Subcutaneous adipose tissue (tissue), 3 donors: ENCODE measurements around a stretch of chr17.

DNA sequence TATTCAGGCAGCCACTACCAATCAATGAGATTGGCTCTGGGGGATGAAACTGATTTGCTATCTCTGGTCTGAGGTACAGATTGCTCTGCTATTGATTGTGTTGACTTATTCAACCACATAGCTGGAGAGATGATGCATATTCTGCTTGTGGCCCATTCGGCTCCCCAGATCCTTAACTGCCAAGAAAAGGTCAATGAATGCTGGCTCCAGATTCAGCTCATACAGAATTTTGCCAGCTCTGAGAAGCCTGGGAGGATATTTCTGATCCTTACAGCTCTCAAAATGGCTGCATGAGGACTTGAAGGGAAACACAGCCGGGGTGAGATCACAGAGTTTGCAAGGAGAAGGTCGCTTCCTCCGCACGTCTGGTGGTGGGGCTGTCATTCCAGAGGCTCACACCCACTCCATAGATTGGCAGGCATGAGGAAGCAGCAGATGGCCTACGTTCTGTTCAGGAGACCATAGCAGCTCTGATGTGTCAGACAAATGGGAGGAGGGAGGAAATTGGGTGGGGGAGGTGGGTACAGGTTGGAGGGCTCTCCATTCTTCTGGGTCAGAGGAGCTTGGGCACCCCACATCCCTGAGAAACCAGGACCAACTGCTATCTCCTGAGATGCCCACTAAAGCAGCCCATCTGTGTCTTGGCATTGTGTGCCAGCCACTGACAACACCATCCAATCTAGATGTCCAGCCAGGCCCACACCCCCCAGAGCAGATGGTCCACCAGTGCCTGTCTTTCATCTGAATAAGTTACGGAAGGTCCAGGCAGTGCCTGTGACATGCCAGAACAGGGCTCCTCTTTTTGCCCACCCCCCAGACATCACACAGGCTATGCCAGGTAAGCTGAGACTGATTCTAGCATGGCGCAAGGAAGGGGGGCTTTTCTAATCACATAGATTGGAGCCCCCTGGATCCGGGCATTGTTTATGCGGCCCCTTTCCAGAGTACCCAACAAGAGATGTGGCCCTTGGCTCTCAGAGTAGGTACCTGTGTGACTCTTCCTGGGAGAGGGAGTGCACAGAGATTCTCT lies 22.1 kb downstream of the SEZ6 start:
- PRO-cap = no peak
- RAMPAGE, long total RNA, 3 experiments = no peak in any of the 3 experiments

GRCh38 chr17:29045823-29046145 lies 2.8 kb downstream of the PIPOX start:
- PRO-cap = no peak
- RAMPAGE, long total RNA, 3 experiments = no peak in any of the 3 experiments

DNA sequence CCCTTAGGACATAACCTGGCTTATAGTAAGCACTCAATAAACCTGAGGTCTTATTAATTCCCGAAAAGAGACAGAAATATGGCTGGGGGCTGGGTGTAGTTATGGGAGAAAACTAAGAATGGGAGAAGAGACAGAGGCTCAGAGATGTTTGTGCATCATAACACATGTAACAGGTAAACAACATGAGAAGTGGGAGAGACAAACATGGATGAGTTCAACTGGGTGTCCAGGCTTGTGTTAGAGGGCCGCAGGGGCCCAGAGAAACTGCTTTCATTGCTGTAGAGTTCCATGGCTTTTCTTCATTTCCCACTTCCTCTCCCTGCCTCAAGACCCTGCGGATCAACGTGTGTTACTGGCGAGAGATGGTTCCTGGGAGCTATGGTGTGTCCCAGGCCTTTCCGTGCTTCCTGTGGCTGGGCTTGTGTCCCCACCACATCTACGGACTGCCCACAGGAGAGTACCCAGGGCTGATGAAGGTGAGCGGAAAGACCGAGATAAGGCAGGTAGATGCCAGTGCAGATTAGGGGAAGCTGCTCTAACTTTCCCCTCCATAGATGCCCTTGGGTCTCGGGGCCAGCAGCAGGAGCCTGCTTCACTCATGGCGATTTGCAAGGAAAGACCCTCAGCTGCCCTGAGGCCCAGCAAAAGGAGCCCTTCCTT lies 11.4 kb downstream of the PIPOX start:
- PRO-cap = no peak
- RAMPAGE, long total RNA, 3 experiments = no peak in any of the 3 experiments

DNA sequence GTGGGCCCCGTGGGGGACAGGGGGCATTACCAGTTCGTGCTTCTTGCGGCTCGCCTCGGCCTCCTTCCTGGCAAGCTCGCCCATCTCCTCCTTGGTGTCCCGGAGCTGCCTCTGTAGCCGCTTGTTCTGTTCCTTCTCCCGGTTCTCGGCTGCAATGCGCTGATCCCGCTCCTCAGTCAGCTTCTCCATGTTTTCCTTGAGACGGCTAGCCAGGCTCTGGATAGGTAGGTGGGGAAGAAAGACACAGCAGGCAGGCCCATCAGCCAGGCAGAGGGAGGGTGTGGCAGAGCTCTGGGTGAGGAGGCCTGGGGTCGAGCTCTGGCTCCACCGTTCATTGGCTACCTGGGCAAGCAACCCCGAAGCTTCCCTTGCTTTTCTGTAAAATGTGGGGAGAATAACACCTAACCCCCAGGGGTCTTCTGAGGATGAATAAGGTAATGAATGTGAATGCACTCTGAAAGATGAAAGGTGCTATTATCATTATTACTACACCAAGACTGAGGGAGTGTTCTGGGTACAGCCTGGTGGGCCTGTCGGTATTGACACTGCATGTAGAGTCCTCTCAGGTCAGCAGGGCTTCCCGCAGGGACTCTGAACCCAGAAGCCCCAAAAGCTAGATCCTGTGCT lies 44.1 kb downstream of the PIPOX start:
- PRO-cap = no peak
- RAMPAGE, long total RNA, 3 experiments = no peak in any of the 3 experiments

GRCh38 chr17:29093128-29093641 lies 50.2 kb downstream of the PIPOX start:
- PRO-cap = no peak
- RAMPAGE, long total RNA, 3 experiments = no peak in any of the 3 experiments

GRCh38 chr17:29106967-29107463 lies 64.1 kb downstream of the PIPOX start:
- PRO-cap = no peak
- RAMPAGE, long total RNA, 3 experiments = no peak in any of the 3 experiments

GRCh38 chr17:29124824-29125332 lies 55.3 kb downstream of the MYO18A start:
- PRO-cap = no peak
- RAMPAGE, long total RNA, 3 experiments = no peak in any of the 3 experiments

GRCh38 chr17:29240801-29241678 lies 5.6 kb upstream of the CRYBA1 start:
- PRO-cap = no peak
- RAMPAGE, long total RNA, 3 experiments = no peak in any of the 3 experiments

DNA sequence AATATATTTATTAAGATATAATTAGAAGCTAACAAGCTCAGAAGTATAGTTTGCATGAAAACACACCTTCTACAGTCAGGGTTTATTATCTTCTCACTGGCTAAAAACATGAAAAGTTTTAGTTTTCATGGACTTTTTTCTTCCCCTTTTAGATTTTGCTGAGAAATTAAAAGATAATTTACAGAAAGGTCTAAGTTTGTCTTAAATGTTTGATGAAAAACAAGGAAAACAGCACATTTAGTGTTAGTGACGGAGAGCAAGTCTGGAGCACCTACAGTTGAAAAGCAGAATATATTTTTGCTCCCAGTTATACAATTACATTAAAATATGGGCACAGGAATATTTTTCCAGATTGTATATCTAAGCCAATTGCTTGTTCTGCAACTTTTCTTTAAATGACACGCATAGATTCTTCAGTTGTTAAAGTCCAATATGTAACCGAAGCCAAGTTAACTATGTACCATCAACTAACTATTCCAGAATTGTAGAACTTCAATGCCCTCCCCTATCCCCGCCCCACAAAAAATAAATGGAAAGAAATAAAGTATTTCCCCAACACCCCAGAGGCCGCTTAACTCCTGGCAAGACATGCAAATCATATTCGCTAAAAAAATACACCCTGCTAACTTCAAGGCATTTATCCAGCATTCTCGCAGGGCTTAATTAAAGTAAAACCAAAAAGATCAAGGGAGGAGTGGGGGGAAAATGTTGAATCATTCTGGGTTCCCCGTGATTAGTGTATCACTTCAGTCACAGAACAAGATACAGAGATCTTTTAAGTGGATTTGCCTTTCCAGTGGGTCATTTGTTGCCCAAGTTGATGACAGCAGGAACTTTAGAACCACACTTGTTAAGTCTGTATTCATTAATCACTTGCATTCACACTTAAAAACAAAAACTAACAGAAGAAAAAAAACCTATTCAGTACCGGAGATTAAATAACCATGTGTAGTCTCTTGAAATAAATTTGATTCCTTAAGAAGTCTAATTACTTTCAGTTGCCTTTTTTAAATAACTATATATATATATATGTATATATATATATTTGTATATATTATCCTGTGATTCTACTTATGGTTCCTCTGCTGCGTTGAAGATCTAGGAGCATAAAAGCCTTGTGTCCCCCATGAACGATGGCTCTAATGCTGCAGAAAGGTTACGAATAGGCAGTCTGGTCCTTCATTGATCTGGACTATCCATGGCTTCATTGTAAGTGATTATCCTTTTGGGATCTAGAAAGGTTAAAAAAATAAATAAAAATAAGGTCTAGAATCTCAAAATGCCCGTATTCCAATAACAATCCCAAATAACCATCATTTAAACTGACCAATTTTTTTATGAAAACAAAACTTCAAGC lies 17.2 kb downstream of the CRYBA1 start:
- PRO-cap = no peak
- RAMPAGE, long total RNA, 3 experiments = no peak in any of the 3 experiments

GRCh38 chr17:29391442-29391723 lies 1.2 kb downstream of the TAOK1 start:
- PRO-cap = no peak
- RAMPAGE, long total RNA, 3 experiments = no peak in any of the 3 experiments

DNA sequence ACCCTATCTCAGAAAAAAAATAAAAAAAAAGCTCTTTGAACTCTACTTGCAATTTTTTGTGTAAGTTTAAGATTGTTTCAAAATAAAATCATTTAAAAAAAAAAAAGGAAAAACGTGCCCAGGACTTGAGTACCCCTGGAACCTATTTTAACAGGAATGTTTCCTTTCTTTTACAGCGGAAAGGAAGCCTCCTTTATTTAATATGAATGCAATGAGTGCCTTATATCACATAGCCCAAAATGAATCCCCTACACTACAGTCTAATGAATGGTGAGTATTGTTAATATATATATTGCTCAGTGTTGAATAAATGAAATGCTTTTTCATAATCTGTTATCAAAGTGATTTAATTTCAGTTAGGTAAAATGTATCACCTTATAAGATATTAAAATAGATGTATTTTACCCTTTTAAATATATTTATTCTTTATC lies 77.3 kb downstream of the ABHD15 start:
- PRO-cap = no peak
- RAMPAGE, long total RNA, 3 experiments = no peak in any of the 3 experiments

DNA sequence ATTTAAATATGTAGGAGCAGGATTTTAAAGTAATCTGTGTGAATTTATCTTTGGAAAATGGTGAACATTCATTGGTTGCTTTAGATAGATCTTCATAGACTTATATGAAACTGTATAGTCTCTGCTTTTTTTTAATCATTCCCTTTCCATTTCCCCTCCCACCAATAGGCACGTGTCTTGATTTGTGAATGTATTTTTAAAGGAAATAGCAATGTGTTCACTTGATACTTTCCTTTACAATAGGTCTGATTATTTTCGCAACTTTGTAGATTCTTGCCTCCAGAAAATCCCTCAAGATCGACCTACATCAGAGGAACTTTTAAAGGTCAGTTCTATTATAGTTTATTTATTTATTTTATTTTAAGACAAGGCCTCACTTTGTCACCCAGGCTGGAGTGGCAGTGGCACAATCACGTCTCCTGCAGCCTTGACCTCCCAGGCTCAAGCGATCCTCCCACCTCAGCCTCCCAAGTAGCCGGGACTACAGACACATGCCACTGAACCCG lies 75.2 kb downstream of the ABHD15 start:
- PRO-cap = no peak
- RAMPAGE, long total RNA, 3 experiments = no peak in any of the 3 experiments

DNA sequence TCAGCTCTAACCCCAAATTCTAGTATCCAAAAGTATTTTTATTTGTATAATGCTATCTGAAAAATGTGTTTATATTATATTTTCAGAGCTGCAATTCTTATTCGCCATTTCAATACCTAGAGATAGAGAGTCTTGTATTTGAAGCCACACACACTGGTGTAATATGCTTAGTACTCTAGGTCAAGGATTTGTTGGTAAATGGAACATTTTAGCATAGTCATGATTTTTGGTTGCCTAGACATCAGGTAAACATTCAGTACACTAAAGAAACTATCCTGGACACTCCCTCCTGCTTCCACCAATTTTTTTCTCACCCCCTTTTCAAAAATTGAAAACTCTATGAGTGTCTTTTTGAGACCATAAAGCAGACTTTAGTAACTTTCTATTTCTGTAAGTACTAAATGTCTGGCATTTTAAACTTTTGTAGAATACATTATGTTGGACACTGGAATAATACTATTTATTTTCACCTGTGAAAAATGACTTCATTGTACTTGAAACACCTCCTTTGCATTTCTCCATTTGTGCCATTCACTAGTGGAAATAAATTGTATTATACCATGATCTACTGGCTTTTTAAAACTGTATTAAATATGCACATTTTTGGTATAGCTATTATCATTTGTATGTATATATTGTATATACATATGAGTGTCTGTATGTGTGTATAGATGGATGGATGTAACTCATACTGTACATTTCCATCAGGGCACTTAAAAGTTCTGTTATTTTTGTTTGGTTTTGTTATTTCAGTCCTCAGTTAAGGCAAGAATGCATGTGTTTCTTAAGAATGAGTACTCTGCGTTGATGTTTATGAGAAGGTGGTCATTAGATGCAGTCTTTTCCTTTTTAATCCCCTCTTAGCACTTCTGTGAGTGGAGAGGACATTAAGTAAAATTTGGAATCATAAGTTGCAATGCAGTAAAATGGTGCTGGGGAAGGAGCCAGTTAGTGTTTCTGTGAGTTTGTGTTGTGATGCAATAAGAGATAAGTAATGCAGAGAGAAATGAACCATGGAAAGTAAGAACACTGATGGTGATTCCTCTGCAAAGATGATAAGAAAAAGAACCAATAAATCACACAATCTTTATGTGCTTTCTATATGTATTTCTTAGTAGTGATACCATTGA lies 20.4 kb downstream of the ABHD15 start:
- PRO-cap = no peak
- RAMPAGE, long total RNA, 3 experiments = no peak in any of the 3 experiments

DNA sequence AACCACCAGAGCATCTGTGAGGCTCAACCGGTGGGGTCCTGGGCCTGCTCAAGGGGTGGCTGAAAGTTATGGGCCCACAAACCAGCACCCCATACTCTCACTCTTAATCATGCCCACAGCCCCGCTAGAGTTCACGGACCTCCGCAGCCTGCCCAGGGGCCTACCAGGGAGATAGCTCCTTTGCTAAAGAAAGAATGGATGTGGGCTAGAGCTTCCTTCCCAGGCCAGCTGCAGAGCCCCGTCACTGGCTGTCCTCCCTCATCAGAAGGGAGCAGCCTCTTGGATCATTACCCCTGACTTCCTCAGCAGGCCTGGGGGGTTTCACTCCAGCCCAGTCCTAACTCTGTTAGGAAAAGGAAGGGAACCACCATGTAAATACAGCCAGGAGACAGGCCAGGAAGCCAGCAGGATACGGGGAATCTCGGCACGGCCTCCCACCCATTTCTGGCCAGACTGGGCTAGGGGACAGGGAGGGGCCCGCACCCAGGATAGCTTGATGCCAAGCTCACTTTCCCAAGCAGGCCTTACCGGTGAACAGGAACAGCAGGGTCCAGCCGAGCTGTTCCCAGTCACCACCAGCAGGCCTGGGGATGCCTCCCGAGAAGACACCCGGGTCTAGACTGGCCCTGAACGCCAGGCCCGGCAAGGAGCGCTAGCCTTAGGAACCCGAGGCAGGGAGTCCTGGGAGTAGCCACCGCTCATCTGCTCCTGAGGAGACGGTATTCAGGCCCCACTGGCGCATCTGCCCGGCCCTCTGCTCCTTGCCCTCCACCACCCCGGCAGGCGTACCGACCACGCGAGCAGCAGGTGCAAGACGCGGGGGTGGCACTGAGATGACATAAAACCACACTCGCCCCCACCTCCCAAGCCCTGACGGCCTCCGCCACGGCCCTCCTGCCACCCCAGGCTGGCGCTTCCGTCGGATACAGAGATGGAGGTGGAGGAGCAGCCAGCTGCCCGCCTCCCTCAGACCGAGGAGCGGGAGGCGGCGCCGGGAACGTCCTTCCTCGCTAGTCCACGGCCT lies 1.0 kb downstream of the GIT1 start:
- PRO-cap = bidirectional peak, plus-strand start at position 928 of the sequence, minus-strand start at position 925 of the sequence
- RAMPAGE, long total RNA, 3 experiments = no peak in any of the 3 experiments

DNA sequence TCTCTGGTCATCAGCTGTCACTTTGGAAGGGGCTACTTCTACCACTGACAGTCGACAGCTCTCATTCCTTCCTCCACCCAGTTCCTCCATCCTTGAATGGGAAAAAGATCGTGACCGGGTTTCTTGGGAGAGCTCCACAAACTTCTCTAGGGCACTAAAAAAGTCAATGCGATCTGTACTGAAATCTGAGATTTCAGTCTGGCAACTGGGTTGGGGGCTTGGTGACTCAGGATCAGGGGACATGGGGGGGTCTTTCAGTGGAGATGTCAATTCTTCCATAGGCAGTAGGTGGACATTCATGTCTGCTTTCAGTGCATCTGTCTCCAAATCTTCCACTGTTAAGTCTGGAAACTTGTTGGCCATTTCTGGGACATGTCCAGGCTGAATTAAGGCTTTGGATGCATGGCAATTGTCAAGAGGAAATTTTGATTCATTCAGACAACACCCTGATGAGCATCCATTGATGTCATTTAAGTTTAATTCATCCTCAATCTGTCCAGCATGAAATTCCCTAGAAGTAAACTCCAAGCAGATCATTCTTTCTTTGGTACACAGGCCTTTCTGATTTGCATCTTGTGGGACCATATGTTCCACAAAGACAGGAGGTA lies 13.4 kb upstream of the CORO6 start:
- PRO-cap = no peak
- RAMPAGE, long total RNA, 3 experiments = no peak in any of the 3 experiments

- PRO-cap = no peak
- RAMPAGE, long total RNA, 3 experiments = start-site peak on the minus strand in 1 of 3 experiments, at chr17:29667578-29667732 at its widest, 7 reads per replicate
These were observed 44.8 kb upstream of the CORO6 start for GRCh38 chr17:29667396-29667979.

- PRO-cap = no peak
- RAMPAGE, long total RNA, 3 experiments = no peak in any of the 3 experiments
These were observed 54.9 kb upstream of the CORO6 start for GRCh38 chr17:29677503-29678112.

DNA sequence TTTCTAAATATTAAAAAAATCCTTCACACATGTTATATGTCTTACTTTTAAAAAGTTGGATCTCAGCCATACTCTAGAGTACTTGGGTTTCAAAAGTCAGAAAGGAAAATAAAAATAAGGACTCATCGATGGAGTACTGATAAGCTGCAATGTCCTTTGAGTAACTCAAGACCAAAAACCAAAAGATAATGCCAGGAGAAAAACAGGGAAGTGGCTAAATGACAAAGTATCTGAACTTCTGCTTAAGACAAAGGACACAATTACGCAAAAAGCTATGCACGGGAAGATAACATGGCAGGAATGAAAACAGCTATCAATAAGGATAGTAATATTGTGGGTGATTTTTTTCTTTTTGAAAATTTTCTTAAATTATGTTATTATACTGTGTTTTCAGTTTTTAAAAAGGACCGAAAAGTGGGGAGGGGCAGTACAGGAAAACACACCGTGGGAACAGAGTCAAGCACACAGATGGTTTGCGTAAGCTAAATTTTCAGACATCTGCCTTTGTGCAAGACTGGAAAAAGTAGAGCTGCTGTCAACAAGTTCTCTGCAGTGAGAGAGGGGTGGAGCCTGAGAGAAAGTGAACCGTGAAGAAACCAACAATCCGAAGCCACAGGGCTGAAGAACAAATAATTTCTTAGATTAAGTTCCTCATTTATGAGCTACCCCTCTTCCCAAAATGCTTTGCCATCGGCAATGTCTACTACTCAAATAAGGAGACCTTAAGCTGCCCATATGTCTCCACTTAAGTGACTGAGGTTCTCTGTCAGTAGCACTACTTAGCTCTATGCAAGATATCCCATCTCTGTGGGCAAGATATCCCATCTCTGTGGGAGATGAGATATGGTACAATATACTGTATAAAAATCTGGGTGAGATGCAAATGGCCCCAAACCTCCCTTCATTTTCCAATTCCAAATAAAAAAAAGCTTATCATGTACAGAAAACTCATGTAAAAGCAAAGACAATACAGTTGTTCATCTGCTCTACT lies 99.9 kb upstream of the CORO6 start:
- PRO-cap = no peak
- RAMPAGE, long total RNA, 3 experiments = no peak in any of the 3 experiments

- PRO-cap = no peak
- RAMPAGE, long total RNA, 3 experiments = no peak in any of the 3 experiments
These were observed 117.4 kb upstream of the CORO6 start for GRCh38 chr17:29739837-29740759.

- PRO-cap = no peak
- RAMPAGE, long total RNA, 3 experiments = no peak in any of the 3 experiments
These were observed 28.1 kb downstream of the SSH2 start for GRCh38 chr17:29901754-29902405.